ENCODE measurements around a stretch of chr6.

GRCh38 chr6:159414728-159415149 is 245.5 kb downstream of the FNDC1 start:
- RAMPAGE, long total RNA: no peak
- RRBS: no CpG with 5 or more reads among the region's 2 CpGs

DNA sequence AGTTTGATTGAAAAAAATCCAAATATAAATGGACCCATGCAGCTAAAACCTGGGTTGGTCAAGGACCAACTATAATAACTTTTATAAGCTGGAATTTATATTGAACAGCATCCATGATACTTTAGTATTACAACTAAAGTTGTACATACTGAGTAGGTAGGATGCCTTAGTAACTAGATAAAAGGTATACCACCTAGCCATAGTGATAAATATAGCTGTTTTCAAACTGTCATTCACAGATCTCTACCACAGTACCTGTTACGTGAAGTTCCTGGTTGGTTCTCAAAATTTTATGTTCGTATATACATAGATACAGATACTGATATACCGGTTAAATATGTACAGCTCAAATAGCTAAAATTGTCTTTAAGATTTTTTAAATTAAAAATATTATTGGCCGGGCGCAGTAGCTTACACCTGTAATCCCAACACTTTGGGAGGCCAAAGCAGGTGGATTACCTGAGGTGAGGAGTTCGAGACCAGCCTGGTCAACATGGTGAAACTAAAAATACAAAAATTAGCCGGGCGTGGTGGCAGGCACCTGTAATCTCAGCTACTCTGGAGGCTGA is 4.9 kb downstream of the WTAP start:
- RAMPAGE, long total RNA: no peak
- RRBS: 88% methylated on average over 1 of the region's 8 CpGs

- RAMPAGE, long total RNA: no peak
- RRBS: no CpG with 5 or more reads among the region's 4 CpGs
Measured at GRCh38 chr6:159783717-159784192, 5.6 kb downstream of the TCP1 start.

GRCh38 chr6:159787643-159788751 is 1.4 kb downstream of the TCP1 start:
- RAMPAGE, long total RNA: no peak
- RRBS: no CpG with 5 or more reads among the region's 25 CpGs

DNA sequence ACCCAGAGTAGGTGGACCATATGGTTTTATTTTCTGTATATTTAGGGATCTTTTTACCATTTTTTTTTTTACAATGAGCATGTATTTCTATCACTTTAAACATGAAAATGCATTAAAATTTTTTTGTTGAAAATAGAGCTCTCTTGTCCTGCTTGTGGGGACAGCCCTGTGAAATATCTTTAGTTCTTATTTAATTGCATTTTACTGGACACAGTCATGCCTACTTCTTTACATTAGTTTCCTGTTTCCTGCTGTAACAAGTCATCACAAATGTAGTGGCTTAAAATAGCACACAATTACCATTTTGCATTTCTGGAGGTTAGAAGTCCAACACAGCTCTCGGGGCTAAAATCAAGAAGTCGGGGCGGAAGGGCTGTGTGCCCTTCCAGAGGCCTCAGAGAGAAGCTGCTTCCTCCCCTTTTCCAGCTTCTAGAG is 29.4 kb downstream of the PNLDC1 start:
- RAMPAGE, long total RNA: no peak
- RRBS: no CpG with 5 or more reads among the region's 3 CpGs

GRCh38 chr6:159836318-159837168 is 36.5 kb downstream of the PNLDC1 start:
- RAMPAGE, long total RNA: no peak
- RRBS: no CpG with 5 or more reads among the region's 29 CpGs

GRCh38 chr6:160014034-160014717 is 45.3 kb downstream of the IGF2R start:
- RAMPAGE, long total RNA: no peak
- RRBS: no CpG with 5 or more reads among the region's 4 CpGs

DNA sequence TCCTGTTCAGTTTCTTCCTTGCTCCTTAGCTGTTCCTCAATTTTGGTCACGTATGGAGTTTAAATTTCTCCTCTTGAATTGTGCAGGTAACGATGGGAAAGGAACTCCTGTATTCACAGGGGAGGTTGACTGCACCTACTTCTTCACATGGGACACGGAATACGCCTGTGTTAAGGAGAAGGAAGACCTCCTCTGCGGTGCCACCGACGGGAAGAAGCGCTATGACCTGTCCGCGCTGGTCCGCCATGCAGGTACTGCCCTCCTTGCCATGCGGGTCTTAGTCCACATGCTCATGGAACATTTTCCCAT is 71.5 kb downstream of the IGF2R start:
- RAMPAGE, long total RNA: no peak
- RRBS: no CpG with 5 or more reads among the region's 12 CpGs

DNA sequence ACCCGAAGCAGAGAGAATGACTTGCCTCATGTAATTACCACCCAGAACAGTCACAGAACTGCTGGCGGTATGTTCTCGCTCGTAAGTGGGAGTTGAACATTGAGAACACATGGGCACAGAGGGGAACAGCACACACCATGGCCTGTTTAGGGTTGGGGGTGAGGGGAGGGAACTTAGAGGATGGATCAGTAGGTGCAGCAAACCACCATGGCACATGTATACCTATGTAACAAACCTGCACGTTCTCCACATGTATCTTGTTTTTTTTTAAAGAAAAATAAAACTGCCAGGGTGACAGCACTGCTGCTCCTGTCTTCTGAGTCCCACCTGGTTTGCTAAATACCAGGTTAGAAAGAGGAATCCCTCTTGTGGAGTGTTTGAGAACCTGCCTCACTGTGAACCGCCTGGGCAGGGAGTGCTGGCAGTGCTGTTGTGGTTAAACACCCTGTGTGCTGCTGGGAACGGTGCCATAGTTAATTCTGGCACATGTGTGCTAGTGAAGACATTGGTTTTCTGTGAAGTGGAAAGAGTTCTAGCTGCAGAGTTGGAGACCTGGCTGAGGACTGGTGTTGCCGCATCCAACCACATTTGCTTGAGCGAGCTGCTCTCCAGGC is 72.6 kb downstream of the IGF2R start:
- RAMPAGE, long total RNA: no peak
- RRBS: no CpG with 5 or more reads among the region's 9 CpGs

DNA sequence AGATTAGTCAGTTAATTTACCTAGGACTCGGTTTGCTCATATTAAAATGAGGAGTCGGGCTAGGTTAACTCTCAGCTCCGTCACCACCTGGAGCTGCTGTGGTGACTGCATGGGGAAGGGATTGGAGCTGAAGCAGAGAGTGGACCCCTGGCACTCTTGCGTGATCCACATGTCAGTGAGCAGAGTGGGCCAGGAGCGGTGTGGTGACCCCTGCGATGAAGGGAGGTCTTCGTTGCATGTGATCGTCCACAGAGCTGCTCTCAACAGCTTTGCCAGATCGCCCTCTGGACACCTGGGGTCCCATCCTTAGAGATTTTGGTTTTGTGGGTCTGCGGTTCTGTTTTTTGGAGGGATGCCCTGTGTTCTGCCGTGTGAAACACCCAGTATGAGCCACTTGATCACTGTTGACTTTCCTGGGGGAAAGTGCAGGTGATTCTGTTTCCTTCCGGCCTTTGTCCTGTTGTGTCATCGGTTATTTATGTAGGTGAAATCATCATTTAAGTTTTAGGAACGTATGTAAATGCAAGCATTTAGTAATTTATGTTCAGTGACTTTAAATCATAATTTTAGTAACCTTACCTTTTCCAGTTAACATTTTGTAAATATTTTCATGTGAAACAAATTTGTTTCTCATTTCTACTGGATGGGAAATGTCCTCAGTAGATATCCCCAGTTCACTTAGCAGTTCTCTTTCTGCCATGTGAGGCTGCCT is 56.5 kb upstream of the SLC22A1 start:
- RAMPAGE, long total RNA: no peak
- RRBS: no CpG with 5 or more reads among the region's 14 CpGs

- RAMPAGE, long total RNA: no peak
- RRBS: no CpG with 5 or more reads among the region's 24 CpGs
Measured at GRCh38 chr6:160092588-160093851, 28.6 kb upstream of the SLC22A1 start.

DNA sequence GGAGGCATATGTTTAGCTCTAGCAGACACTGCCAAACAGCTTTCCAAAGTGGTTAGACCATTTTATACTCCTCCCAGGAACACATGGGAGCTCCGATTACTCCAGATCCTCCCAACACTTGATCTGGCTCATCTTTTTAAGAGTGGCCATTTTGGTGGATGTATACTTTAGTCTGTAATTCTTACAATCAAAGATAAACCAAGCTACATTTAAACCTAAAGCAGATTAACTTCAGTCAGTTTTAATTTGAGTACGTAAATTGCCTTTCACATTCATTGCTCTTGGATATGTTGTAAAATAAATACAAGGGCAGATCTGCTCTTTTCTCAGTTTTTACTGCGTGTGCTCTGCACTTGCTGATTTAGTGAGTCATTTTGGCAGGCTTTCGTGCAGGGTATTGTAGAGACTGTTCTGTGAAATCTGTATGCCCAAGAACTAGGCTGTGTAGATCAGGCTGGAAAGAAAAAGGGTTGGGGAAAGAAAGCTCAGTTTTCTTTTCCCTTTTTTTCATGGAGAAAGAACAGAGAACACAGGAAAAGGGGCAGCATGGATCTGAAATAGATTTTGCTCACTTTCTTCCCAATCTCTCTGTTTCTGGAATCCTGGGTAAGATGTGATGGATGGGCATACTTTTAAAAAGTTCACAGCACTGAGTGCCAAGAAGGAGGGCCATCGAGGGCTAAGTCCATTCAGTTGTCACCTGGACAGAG is 19.7 kb downstream of the SLC22A1 start:
- RAMPAGE, long total RNA: no peak
- RRBS: no CpG with 5 or more reads among the region's 5 CpGs

DNA sequence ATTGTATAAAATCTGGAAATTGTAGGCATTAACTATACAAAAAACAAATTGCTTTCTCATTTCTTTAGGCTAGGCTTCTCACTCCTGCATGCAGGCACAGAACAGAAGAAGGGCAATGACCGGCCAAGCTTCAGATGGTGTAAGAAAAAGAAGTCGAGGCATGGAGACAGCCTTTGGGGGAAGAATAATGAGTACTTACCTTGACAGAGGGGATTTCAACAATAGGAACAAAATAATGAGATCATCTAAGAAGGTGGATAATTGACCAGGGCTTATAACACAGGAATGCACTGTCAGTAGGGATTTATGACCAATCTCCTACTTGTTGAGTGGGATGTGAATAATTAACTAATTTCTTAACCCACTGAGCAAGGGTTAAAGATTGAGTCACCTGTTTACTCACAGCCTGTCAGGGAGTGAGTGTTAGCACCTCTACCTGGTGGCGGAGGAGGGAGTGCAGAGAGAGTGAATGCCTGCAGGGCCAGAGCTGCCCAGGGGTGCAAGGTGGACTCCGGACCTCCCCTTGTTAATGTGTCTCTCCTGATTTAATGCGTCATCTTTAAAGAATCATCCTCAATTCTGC is 4.0 kb downstream of the SLC22A2 start:
- RAMPAGE, long total RNA: no peak
- RRBS: no CpG with 5 or more reads among the region's 5 CpGs

DNA sequence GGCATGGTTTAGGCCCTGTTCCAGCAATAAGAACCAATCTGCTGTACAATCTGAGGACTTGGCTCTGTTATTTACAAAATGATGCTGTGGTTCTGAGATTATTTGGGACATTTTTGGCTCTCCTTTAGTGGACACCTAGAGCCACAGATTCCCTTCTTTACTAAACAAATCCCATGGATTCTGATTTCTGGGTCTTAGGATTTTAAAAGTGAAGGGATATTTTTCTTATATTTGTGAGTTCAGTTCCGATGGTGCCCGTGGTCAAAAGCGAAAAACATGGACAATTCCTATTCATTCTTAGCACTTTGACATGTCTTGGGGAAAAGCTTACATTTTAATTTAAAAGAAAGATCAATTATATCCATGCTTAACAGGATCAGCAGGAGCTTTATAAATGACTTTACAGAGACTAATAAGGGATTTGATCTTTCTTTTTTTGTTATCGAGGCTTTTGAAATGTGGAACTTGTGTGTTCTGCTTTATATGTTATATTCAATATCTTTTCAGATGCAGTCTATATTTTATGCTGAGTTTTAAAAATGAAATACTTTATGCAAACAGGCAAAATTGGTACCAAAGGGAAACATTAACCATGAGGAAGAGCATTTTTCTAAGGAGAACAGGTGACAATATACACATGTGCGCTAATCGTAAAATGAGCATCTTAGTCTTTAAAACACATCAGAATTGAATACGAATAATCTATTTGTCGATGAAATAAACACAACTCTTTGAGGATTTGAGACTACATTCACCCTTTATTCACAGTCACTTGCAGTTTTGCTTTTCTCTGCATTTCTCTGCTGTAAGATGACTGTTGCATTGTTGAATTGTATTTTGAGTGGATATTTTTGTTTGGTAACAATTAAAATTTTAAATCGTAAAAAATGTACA is 103.8 kb downstream of the SLC22A3 start:
- RAMPAGE, long total RNA: no peak
- RRBS: no CpG with 5 or more reads among the region's 9 CpGs

- RAMPAGE, long total RNA: no peak
- RRBS: no CpG with 5 or more reads among the region's 7 CpGs
Measured at GRCh38 chr6:160667718-160668226, 3.7 kb upstream of the LPA start.

DNA sequence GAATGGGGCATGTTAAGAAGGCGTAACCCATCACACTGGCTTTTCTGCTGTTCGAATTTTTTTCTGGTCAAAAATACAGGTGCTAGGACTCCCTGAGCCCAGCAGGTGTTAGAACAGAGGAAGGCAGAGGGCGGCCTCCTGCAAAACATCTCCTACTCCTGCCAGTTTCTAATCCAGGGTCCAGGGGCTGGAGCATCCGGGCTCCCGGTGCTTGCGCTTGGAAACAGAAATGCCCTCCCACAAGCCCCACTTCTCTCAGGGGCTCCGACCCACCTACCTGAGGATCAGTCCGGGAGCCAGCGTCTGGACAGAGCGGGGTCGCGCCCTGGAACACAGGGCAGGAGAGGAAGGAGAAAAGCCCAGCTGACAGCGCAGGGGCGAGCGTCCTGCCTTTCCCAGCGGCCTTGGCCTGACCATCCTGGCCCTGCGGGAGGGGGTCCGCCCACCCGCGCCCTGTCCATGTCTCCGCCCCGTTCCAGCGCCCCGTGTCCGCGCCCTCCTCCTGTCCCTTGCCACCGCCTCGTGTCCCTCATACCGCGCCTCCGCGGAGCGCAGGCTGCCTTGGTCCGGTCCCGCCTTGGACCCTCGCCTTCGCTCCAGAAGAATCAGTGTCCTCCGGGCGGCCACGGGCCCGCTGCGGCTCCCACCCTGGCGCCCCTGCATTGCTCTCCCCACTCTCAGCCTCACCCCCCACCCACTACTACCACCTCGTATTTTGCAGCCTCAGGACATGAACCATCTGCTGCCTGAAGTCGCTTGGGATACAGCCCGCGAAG is 14.9 kb upstream of the LPA start:
- RAMPAGE, long total RNA: no peak
- RRBS: 12% methylated on average over 9 of the region's 47 CpGs

- RAMPAGE, long total RNA: no peak
- RRBS: no CpG with 5 or more reads among the region's 7 CpGs
Measured at GRCh38 chr6:160739858-160740470, 37.9 kb downstream of the PLG start.

- RAMPAGE, long total RNA: no peak
- RRBS: no CpG with 5 or more reads among the region's 10 CpGs
Measured at GRCh38 chr6:160791926-160792698, 90.1 kb downstream of the PLG start.

- RAMPAGE, long total RNA: no peak
- RRBS: no CpG with 5 or more reads among the region's 6 CpGs
Measured at GRCh38 chr6:161048469-161048992, 57.0 kb downstream of the MAP3K4 start.

DNA sequence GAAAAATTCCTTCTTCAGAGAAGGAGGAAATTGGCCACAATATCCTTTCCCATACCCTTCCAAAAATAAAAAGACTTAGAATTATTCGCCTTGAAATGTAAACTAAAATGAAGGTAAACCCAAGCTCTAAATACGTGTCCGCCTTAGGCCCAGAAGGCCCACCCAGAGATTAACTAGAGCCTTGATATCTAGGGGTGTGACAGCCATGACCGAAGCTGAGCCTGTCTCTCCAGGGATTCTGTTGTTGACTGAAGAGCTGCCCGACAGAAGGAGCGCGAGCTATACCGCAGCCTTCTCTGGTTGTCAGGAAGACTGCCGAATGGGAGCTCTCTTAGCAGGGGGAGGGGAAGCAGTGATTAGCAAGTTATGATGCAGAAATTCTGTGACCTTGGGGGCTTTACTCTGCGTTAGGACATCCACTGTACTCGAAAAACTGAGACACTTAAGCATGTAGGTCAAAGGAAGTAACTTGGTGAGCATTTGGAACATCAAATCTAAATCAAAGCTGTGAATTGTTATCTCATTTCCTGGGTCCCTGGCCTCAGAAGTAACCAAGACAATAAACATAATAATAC is 84.5 kb downstream of the MAP3K4 start:
- RAMPAGE, long total RNA: no peak
- RRBS: no CpG with 5 or more reads among the region's 11 CpGs

Measured in hepatocyte (in vitro differentiated cells and primary cell).